ENCODE data around the gene SPATA21.

GRCh38 chr1:15760274-15761509 is 2.1 kb downstream of the FBLIM1 start:
- PRO-cap = no peak
- RAMPAGE, long total RNA = no peak
- RRBS = 34% methylated on average over 3 of the region's 23 CpGs

DNA sequence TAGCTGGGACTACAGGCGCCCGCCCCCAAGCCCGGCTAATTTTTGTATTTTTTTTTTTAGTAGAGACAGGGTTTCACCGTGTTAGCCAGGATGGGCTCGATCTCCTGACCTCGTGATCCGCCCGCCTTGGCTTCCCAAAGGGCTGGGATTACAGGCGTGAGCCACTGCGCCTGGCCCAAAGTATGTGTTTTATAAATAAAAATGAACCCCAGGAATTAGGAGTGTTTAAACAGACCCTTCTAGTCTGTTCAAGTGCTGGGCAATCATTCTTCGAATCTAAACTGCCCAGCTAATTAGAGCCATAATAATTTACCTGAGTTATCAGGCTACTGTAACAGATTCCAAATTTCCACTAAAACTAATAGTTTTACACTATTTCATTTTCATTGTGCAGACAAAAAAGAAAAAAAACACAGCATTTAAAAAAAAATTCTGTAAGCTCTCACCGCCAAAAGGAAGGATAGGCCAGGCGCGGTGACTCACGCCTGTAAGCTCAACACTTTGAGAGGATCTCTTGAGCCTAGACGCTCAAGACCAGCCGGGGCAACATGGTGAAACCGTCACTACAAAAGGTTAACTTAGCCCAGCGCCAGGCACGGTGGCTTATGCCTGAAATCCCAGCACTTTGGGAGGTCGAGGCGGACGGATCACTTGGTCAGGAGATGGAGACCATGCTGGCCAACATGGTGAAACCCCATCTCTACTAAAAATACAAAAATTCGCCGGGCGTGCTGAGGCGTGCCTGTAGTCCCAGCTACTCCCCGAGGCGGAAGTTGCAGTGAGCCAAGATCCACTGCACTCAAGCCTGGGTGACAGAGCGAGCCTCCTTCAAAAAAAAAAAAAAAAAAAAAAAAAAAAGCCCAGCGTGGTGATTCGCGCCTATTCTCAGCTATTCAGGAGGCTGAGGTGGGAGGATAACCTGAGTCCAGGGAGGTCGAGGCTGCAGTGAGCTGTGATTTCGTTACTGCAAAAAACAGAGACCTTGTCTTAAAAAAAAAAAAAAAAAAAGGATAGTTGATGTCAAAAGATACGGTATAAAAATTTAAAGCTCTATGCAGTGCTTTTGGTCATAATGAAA is 14.4 kb upstream of the SPEN start:
- PRO-cap = unidirectional peak, minus-strand start at position 775 of the sequence
- RAMPAGE, long total RNA = no peak
- RRBS = no CpG with 5 or more reads among the region's 36 CpGs

DNA sequence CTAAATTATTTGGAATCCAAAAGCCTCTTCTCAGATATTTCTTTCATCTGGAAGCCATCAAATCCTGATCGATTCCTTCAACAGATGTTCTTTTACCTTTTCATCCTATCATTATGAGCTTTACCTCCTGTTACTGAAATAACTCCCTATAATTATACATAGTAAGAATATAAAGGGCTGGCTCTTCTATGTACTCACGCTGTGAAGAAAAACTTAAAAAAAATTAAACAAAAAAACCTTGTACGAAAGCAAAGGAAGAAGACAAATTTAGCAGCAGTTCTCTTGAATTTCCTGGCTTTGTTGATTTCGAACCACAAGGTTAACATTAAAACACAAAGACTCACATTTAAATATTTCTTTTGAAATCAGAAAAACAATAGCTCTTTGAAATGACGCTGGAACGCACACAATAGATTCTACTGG is 13.7 kb upstream of the SPEN start:
- PRO-cap = no peak
- RAMPAGE, long total RNA = no peak
- RRBS = no CpG with 5 or more reads among the region's 6 CpGs

GRCh38 chr1:15850474-15850822 is 2.9 kb downstream of the SPEN start:
- PRO-cap = no peak
- RAMPAGE, long total RNA = no peak
- RRBS = no CpG with 5 or more reads among the region's 1 CpG

DNA sequence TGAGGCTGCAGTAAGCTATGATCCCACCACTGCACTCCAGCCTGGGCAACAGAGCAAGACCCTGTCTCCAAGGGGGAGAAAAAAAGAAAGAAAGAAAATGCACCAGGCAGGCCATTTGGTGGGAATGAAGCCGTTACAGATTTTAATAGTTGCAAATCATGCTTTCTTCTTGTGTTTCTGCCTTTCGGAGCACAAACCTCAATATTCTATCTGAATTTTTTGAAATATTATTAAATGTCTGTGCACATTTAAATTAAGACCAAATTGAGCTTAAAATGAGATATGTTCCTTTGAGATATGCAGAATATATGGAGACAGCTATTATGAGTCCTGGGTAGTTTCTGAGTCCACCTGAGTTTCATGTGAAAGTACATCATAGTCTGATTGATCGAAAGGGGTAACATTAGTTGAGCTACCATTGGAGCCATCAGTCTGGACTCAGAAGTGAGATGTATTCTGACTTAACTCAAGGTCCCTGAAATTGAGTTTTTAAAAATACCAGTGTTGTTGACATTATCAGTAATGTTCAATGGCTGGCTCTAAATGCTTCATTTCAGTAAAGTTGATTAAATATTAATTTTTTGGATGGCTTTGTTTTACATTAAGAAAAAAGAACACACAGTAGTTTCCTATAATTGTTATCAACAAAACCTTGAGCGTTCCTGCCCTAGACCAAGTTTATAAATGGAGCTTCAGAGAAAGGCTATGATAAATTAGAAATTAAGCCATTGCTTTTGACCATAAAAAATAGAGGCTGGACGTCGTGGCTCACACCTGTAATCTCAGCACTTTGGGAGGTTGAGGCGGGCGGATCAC is 61.9 kb downstream of the ZBTB17 start:
- PRO-cap = no peak
- RAMPAGE, long total RNA = no peak
- RRBS = no CpG with 5 or more reads among the region's 8 CpGs

- PRO-cap = no peak
- RAMPAGE, long total RNA = no peak
- RRBS = no CpG with 5 or more reads among the region's 16 CpGs
These were observed 47.9 kb downstream of the ZBTB17 start for GRCh38 chr1:15927882-15928439.

DNA sequence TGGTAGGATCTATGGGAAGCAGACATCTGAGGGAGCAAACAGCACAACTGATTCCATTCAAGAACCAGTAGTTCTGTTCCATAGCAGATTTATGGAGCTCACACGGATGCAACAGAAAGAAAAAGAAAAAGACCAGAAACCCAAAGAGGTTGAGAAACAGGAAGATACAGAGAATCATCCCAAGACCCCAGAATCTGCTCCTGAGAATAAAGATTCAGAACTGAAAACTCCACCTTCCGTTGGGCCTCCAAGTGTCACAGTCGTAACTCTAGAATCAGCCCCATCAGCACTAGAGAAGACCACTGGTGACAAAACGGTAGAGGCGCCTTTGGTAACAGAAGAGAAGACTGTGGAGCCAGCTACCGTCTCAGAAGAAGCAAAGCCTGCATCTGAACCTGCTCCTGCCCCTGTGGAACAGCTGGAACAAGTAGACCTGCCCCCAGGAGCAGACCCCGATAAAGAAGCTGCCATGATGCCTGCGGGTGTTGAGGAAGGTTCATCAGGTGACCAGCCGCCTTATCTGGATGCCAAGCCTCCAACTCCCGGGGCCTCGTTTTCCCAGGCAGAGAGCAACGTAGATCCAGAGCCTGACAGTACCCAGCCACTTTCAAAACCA is 44.9 kb downstream of the ZBTB17 start:
- PRO-cap = no peak
- RAMPAGE, long total RNA = no peak
- RRBS = no CpG with 5 or more reads among the region's 12 CpGs

- PRO-cap = no peak
- RAMPAGE, long total RNA = no peak
- RRBS = no CpG with 5 or more reads among the region's 6 CpGs
These were observed 1.5 kb upstream of the CLCNKA start for GRCh38 chr1:16020096-16020878.

DNA sequence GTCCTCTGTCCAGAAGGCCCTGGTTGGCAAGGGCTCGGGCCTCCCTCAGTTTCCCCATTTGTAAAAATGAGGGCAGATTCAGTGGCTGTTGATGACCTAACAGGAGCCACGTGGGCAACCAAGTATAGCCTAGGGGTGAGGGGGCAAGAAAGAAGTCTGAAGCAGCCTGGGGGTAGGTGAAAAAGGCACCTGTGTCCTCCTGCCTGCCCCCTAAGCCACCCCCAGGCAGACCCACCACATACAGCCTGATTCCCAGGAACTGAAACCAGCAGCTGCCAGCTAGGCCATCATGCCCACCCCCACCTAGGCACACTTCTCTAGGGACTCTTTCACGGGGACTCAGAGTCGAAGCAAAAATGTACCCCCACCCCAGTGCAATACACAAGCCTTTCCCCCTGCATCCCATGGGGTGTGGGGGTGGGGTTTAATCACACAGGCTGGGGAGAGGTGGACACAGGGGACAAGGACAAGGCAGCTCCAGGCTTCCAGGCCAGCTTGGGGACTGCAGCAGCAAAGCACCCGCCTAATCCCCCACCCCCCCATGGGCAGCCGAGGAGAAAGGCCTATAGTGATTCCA is 2.2 kb downstream of the EPHA2 start:
- PRO-cap = no peak
- RAMPAGE, long total RNA = no peak
- RRBS = no CpG with 5 or more reads among the region's 6 CpGs

DNA sequence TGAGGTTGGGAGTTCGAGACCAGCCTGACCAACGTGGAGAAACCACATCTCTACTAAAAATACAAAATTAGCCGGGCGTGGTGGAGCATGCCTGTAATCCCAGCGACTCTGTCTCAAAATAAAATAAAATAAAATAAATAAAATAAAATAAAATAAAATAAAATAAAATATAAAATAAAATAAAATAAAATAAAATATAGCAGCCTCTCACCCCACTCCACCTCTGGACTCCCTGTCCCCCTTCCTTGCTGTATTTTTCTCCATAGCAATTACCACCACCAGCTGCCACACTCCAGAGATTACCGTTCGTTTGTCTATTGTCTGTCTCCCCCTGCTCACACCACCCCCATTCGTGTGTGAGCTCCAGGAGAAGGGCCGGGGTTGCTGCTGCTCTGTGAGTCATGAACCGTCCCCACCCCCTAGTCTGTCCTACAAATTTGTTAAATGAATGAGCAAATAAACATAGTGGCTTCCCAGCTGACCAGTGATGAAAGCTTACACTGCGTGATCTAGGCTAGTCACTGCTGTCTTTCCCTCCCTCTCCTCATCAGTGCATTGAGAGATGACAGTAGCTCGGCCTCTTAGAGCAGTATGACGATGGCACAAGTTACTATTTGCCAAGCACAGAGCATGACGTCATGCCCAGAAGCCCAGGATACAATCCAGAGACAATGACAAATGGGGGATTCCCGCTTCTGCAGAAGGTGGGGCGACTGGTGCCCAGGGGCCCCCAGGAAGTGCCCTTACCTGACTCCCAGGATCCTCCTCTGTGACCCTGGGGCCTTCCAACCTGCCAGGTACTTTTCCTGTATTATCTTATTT is 8.3 kb upstream of the EPHA2 start:
- PRO-cap = no peak
- RAMPAGE, long total RNA = no peak
- RRBS = no CpG with 5 or more reads among the region's 16 CpGs

DNA sequence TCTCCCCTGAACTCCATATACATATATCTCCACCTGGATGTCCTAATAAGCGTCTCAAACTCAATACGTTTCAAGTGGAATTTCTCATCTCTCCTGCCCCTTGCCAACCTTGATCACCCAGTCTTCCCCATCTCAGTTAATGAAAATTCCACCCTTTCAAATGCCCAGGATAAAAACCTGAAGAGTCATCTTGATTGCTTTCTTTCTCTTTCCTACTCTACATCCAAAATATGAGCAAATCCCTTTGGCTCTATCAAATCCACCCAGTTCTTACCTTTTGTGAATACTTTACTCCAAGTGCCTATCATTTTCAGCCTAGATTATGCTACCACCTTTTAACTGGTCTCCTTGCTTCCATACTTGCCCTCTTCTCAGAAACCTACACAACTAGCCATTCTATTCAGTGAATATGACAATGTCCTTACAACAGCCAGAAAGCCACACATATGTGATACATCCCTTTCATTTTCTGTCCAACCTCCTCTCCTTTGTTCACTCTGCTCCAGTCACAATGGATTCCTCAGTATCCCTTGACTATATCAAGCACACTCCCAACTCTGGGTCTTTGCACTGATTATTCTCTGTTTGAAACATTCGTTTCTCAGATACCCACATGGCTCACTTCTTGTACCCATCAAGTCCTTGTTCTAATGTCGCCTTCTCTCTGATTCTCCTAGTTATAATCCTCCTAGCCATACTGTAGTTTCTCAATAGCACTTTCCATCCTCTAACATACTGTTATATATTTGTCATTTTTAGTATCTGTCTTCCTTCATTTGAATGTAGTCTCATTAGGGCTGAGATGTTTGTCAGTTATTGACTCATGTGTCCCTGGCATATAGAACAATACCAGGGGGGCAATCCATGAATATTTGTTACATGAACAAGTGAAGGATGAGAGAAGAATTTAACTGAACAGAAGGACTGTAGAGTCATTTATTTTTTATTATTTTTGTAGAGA is 50.0 kb upstream of the CPLANE2 start:
- PRO-cap = no peak
- RAMPAGE, long total RNA = no peak
- RRBS = no CpG with 5 or more reads among the region's 4 CpGs

GRCh38 chr1:16396627-16397569 is 29.9 kb downstream of the SZRD1 start:
- PRO-cap = no peak
- RAMPAGE, long total RNA = no peak
- RRBS = no CpG with 5 or more reads among the region's 13 CpGs

DNA sequence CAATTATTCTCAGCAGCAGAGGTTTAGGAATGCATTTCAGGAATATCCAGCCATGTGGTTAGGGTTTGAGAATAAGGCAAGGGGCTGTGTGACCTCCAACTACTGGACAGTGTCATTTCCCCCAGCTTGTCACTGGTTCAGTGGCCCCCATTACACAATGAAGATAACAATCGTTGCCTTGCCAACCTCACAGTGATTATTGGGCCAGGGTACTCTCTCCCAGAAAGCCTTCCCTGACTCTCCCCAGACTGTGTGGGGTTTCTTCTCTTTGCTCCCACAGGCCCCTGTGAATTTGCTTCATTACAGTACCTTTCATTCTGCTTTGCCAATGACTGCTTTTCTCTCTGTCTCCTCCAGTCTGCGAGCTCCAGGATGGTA is at the start of gene SPATA21:
TSS of gene SPATA21 (minus strand) at position 142 of the 378 bp plus-strand sequence.
- PRO-cap = no peak
- RAMPAGE, long total RNA = no peak
- RRBS = no CpG with 5 or more reads among the region's 2 CpGs

DNA sequence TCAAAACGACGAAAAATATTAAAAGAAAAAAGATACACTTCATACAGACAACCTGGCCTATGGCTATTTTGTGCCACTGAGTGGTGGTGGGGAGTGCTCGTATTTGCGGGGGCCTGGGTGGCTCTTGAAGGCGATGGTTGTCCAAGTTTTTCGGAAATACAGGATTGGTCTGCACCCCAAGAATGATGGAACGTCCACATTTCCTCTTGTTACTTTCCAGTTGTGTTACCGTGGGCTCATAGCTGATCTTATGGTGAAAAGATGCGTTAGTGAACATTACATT is 986 bp downstream of the NECAP2 start:
- PRO-cap = no peak
- RAMPAGE, long total RNA = no peak
- RRBS = no CpG with 5 or more reads among the region's 9 CpGs

GRCh38 chr1:16606027-16606459 is 165.5 kb downstream of the NECAP2 start:
- PRO-cap = no peak
- RAMPAGE, long total RNA = no peak
- RRBS = no CpG with 5 or more reads among the region's 5 CpGs

GRCh38 chr1:16644469-16645355 is 204.2 kb downstream of the NECAP2 start:
- PRO-cap = bidirectional peak, plus-strand start at chr1:16644765, minus-strand start at chr1:16644695
- RAMPAGE, long total RNA = no peak
- RRBS = 1% methylated on average over 32 of the region's 62 CpGs

DNA sequence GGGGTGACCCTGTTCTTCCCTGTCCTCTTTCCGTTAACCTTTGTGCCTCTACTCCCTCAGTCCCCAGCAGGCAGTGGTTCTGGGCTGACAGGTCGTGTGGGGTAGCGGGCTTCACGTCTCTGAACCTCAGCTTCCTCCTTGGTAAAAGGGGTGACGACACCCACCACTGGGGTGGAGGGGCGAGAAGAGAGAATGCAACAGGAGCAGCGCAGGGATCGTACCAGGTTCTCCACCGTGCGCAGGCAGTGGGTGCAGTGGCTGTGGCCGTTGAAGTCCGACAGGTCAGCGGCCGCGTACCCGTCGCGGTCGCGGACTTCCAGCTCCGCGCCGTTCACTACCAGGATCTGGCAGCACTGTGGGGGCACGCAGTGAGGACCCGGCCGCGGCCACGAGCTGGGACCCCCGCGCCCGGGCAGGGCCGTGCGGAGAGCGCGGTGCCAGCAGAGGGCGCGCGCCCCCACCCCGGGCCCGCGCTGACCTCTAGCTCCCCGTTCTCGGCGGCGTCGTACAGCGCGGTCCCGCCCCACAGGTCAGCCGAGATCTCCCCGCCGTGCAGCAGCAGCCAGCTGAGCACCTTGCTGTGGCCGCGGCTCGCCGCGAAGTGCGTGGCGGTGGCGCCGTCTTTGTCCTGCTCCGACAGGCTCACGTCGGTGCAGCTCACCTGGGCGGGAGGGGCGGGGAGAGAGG is 214.5 kb upstream of the CROCC start:
- PRO-cap = no peak
- RAMPAGE, long total RNA = no peak
- RRBS = no CpG with 5 or more reads among the region's 66 CpGs

DNA sequence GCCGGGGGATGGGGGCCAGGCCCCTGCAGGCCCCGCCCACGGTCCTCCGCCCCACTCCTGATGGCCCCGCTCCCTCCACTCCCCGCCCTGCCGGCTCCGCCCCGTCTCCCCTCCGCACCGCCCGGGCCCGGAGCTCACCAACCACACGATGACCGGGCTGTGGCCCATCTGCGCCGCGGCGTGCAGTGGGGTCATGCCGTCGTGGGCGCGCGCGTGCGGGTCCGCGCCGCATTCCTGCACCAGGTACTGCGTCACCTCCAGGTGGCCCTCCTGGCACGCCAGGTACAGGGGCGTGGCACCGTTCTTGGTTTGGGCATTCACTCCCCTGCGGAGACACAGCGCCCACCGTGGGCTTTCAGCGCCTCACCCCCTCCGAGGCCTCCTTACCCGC is 214.0 kb upstream of the CROCC start:
- PRO-cap = no peak
- RAMPAGE, long total RNA = no peak
- RRBS = 4% methylated on average over 2 of the region's 39 CpGs

DNA sequence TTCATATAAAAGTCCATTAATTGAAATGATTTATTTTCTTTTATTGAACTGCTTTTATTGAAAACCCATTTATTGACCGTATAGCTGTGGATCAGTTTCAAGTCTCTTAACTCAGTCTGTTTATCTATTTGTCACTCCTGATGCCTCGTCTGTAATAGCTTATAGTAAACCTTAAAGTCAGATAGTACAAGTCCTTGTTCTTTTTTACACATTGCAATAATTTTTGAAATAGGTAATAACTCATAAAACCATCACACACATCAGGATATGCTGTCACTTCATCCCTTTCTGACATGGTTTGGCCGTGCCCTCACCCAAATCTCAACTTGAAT is 52.0 kb upstream of the CROCC start:
- PRO-cap = no peak
- RAMPAGE, long total RNA = no peak
- RRBS = no CpG with 5 or more reads among the region's 3 CpGs

- PRO-cap = no peak
- RAMPAGE, long total RNA = no peak
- RRBS = no CpG with 5 or more reads among the region's 20 CpGs
These were observed 1.3 kb downstream of the CROCC start for GRCh38 chr1:16922965-16923559.

Data from lung (tissue), 4 donors.